Right common carotid artery plus branches (tissue), 1 donor: ENCODE results near the genes ATPAF2, ALKBH5 and FBXW10.

- PRO-cap = no peak
Observed at GRCh38 chr17:17812618-17813420, 24.0 kb downstream of the SREBF1 start.

DNA sequence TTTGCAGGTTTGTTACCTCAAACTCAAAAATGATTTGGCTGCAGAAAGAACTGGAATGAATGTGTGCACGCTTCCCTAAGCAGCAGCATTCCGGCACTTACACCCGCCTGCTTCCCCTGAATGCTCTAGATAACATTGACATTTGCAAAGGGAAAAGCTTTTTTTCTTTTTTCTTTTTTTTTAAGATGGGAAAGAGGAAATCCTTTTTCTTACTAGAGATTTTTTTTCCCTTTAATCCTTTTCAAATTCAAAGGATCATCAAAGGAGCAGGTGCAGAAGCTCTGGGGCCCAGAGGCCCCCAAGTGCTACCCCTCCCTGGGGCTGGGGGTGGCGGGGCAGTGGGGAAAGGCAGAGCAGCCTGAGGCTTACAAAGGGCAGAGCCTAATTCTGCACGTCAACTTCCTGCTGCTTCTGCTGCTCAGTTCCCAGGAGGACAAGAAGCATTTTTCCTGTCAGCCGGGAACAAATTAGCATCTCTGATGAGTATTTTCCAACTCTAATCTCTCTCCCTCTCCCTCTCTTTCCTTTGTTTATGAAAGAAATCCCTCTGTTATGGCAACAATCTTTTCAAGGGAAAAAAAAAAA lies 32.0 kb upstream of the SREBF1 start:
- PRO-cap = no peak

DNA sequence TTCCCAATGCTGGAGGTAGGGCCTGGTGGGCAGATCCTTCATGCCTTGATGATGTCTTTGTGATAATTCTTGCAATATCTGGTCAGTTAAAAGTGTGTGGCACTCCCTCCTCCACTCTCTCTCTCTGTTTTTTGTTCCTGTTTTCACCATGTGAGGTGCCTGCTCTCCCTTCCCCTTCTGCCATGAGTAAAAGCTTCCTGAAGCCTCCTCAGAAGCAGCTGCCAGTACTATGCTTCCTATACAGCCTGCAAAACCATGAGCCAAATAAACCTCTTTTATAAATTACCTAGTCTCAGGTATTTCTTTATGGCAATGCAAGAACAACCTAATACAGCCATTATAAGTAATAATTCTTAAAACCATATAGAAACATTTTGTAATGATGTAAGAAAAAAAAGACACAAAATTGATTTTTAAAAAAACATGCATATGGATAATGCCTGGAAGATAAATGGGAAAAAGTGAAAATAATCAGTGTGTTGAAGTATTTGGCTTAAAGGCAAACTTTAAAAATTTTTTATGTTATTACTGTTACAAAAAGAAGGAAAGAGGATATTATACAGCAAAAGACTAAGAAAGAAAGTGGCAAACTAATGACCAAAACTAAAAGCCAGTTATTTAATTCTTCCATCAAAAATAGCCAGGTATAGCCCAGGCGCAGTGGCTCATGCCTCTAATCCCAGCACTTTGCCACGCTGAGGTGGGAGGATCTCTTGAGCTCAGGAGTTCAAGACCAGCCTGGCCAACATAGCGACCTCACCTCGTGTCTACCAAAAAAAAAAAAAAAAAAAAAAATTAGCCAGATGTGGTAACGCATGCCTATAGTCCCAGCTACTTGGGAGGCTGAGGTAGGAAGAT lies 47.1 kb downstream of the TOM1L2 start:
- PRO-cap = no peak

DNA sequence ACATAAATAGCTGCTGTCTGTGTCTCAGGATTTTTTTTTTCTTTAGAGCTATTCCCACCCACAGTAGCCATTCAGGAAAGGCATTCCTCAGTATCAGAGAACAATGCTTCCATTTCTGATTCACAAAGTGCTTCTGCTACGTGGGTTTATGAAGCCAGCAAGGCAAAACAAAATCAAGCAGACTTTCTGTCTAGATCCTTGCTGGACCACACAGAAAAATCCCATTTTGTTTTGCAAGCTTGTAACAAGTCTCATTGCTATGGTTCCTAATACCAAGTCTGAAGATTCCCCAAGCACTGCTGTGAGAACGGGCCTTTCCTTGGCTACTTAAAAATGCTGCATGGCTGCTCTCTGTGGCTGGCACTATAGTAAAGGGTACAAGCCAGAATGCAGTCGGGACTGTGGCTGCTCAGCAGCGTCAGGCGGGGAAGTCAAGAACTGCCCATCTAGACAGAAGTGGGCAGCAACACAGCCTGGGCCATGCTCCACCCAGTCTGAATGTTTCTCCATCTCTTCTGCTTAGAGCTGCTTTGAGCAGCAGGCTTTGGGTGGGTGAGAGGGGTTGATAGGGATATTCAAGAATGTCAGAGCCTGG lies 43.3 kb downstream of the TOM1L2 start:
- PRO-cap = no peak

- PRO-cap = bidirectional peak, plus-strand start at chr17:18039481, minus-strand start at chr17:18039168
Observed at GRCh38 chr17:18038774-18039257, at the start of gene ATPAF2. Gene ATPAF2 (minus strand): TSS chr17:18039168.

GRCh38 chr17:18101653-18102462 lies 6.7 kb upstream of the MYO15A start:
- PRO-cap = no peak

DNA sequence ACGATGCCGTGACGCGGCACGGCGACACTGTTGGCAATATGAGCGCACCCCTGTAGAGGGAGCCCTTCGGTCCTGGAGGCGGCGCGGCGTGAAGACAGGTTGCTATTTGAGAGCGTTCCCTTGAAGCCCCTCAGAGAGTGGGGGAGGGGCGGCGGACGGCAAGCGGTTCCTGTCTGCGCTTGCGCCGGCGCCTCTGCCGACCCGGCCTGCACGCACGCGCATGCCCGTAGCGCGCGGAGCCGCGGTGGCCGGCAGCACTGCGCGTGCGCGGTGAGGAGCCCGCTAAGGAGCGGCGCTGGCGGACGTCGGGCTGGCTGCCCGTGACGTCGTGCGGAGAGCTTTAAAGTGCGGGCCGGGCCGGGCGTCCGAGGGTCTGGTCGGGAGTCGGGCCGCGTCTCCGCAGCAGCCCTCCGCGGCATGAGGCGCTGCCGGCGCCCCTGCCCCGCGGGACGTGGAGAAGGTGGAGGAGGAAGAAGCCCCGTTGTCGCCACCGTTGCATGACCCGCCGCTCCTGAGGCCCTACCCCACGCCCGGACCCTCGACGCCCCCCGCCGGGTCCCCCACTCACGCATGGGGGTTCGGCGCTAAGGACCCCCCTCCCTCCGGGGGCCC lies at the start of gene ALKBH5:
Gene ALKBH5 (plus strand): TSS at position 273 of the 612 bp plus-strand sequence.
- PRO-cap = bidirectional peak, plus-strand start at position 273 of the sequence, minus-strand start at position 195 of the sequence

- PRO-cap = no peak
Observed at GRCh38 chr17:18185347-18185718, 1.7 kb downstream of the ALKBH5 start.

GRCh38 chr17:18206589-18207037 lies 18.8 kb upstream of the LLGL1 start:
- PRO-cap = no peak

- PRO-cap = no peak
Observed at GRCh38 chr17:18257013-18257827, 1.3 kb downstream of the FLII start.

DNA sequence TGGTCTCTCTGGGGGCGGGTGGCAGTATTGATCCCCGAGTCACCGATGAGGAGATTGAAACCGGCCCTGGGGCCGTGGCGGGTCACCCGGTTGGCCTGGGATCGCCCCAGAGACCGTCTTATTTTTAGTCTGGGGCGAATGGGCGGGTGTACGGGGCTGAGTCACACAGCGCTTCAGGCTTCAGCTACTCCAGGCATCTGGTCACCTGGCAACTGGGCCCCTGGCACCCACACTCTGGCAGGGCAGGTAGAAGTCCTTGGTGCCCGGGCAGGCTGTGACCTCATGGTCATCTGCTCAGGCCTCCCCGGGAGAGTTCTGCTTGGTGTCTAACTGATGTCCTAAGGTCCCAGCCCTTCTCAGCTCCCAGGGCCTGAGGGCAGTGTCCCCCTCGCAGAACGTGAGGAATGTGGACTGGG lies 752 bp downstream of the MIEF2 start:
- PRO-cap = no peak

DNA sequence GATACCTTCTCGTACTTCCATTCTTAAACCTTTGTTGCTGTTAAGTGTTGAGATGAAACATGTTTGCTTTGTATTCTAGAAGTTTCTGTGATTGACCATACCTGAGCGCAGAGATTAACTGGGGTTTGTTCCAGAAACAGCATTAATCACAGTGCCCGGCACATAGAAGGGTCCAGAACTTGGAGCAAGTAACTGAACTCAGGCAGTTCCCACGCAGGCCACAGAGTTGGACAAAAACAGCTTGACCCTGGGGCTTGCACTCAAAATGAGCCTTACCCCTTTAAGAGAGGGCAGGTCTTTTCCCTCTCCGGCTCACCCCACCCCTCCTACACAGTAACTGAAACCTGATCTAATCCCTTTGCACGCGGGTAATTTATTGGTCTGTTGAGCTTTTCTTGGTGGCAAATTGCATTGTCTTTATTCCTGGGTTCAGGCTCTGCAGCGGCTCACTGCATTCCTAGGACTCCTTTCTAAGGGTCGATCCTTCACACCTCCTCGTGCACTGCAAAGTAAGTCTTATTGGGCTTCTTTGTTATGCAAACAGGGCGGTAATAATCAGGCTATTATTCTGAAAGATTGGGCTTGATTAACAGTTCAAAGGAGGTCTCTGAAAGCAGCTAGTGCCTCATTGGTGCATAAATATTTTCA lies 74.8 kb downstream of the TBC1D28 start:
- PRO-cap = no peak

DNA sequence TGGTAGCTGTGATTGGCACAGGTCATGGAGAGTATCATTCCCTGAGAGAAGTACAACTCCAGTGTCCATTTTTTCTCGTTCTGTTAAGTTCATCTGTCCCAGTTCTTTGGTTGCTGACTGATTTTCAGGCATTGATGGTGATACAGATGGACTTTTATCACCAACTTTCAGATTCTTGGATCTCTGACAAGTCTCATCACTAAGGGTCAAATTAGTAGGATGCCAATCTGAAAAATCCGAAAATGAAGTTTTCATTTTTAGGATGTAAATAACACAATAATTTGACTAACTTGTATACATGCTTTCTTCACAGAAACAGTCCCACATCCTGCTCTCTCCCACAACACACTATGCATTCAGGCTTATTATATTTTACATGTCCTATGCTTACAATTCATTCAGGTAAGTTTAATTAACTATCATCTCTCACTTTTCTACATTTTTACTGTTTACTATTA lies 34.1 kb downstream of the TBC1D28 start:
- PRO-cap = no peak

DNA sequence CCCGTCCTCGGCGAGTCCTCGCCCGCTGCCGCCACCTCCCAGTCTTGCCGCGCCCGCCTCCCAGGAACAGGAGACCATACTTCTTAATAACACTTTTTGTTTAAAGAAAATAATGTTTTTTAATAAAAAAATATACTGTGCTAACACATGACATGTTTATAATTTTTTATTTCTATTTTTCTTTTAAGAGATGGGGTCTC lies 9.1 kb downstream of the FOXO3B start:
- PRO-cap = no peak

DNA sequence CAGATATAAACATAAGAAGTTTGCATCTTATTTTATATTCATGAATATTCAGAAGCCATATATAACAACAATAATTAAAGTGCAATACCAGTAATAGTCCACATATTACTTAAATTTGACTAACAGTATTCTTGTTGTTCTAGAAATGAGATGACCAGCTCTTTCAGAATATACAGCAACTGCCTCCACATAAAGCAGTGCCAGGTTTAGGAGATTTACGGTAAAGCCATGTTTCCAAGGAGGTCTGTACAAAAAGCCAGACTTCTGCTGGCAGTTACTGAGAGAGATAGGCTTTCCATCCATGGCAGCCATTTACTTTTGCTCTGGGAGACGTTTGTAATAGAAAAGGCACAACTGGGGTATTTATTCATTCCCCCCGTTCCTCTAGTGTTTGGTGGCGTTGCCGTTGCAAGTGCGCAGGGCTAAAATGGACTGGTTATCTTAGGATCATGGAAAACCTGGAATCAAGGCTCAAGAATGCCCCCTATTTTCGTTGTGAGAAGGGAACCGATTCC lies at the start of gene FBXW10:
Gene FBXW10 (plus strand): TSS at position 259 of the 515 bp plus-strand sequence.
- PRO-cap = no peak

DNA sequence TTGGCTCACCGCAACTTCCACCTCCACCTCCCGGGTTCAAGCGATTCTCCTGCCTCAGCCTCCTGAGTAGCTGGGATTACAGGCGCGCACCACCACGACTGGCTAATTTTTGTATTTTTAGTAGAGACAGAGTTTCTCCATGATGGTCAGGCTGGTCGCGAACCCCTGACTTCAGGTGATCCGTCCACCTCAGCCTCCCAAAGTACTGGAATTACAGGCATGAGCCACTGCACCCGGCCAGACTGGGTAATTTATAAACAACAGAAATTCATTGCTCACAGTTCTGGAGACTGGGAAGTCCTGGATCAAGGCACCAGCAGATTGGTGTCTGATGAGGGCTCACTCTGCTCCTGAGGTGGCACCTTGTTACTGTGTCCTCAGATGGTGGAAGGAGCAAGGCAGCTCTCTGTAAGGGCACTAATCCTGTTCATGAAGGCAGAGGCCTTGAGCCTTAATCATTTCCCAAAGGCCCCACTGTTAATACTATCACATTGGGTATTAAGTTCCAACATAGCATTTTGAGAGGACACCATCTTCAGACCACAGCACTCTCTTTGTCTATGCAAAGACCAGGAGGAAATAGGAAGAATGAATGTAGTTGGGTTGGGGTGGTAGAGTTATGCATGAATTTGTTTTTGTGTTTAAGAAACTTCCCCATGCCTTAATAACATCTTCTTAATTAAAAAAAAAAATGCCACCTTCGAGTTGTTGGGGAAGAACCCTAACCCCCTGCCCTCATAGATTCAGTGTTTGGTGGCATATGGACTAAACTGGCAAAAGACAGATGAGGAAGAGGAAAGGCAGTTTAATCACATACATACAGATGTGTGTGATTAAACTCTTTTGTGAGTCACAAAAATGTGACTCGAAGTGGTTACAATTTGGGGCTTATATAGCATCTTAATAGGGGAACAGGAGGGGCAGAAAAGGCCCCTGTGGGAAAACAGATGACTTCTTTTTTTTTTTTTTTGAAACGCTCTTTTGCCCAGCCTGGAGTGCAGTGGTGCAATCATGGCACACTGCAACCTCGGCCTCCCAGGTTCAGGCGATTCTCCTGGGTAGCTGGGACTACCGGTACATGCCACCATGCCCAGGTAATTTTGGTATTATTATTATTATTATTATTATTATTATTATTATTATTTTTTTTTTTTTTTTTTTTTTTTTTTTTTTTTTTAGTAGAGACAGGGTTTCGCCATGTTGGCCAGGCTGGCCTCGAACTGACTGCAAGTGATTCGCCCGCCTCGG lies 35.1 kb upstream of the SLC5A10 start:
- PRO-cap = no peak

DNA sequence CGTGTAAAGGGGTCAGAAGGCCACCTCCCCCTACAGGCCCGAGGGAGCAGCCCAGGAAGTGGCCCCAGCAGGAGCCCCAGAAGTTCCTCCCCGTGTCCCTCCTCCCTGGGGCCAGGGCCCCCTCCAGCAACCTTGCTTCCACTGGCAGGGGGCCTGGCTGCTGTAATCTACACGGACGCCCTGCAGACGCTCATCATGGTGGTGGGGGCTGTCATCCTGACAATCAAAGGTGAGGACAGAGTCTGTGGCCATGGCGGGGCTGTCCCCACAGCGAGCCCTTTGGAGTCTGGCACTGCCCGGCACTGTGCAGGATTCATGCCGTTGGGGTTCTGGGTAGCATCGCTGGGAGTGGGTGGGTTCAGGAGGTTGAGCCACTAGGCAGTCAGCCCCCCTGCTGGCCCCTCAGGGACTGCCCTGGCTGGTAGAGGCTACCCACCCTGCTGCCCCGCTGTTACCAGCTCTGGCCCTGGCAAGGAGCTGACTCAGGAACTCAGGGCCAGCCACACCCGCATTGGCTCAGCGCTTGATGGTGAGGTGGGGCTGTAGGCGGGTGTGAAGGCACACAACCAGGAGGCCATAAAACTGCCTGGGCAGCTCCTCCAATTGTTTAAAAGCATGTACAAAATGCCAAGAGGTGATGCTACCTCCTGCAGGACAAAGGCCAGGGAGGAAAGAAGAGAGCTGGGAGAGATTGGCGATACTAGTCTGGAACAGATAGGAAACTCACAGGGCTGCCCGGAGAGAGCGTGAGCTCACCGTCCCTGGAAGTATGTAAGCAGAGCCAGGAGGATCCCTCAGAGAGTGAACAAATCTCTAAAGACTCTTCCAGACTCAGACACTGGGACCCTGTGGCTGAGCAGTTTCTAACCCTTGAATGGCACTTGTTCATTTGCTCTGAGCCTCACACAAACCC lies 17.5 kb downstream of the SLC5A10 start:
- PRO-cap = no peak

GRCh38 chr17:18977882-18978787 lies 26.2 kb downstream of the SLC5A10 start:
- PRO-cap = no peak

GRCh38 chr17:19003664-19004628 lies 618 bp downstream of the FAM83G start:
- PRO-cap = unidirectional peak, minus-strand start at chr17:19004171

GRCh38 chr17:19250345-19250783 lies 13.2 kb downstream of the EPN2 start:
- PRO-cap = no peak